Camera-type eye (tissue), 1 donor: ENCODE results near the genes PPY and LSM12.

GRCh38 chr17:43823982-43824691 lies 8.8 kb downstream of the MPP3 start:
- RAMPAGE, long total RNA = no peak

DNA sequence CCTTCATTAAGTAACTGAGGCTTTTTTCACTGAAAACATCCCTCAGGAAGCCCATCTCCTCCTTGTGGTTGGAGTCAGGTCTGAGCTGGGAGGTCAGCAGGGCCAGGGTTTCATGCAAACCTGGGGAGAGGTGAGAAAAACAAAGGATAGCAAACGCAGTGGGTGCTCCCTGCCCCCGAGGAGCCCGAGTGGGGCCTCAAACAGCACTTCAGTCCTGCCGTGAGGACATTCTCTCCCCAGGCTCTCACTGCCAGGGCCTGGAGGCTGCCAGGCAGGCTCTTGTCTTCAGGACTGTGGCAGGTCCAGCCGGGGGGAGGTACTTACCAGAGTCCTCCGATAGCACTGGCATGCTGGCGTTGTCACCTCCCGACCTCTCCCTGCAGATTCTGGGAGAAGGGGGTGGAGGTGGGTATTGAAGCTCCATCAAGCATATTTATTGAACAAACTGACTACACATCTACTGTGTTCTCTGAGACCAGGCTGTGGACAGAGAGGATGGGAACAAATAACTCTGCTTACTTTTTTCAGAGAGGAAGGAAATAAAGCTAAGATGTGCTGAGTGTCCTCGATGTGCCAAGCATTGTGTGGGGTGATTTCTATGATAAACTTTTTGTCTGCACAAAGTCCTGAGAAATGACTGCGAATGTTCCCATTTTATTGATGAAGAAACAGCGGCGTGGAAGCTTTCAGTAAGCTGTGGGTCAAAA lies 1.2 kb downstream of the MPP3 start:
- RAMPAGE, long total RNA = no peak

- RAMPAGE, long total RNA = no peak
Measured at GRCh38 chr17:43900378-43901214, 6.7 kb downstream of the MPP2 start.

DNA sequence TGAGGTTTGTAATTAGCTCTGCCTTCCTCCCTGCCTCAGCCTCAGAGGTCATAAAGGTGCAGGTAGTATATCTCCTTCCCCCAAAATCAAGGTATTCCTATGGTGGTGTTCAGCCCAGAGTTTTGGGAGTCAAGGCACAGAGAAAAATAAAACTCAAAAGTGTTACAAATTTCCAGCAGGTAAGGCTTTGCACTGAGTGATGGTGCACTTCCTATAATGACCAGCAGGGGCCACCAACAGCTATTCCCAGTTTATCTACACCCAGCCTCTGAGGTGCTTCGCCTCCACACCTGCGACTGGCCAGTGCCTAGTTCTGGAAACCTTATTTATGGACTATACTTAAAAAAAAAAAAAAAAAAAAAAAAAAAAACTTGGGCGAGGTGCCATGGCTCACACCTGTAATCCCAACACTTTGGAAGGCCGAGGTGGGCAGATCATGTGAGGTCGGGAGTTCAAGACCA lies 2.8 kb upstream of the MPP2 start:
- RAMPAGE, long total RNA = no peak

DNA sequence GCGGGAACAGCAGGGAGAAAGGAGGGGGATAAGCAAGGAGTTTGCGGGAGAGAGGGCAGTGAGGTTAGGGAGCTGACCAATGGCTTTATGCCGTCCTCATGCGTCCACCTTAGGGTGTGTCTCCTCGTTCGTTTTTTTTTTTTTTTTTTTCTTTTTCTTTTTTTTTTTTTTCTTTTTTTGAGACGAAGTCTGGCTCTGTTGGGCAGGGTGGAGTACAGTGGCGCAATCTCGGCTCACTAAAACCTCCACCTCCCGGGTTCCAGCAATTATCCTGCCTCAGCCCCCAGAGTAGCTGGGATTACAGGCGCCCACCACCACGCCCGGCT lies 4.8 kb downstream of the PPY start:
- RAMPAGE, long total RNA = no peak

GRCh38 chr17:43942432-43942764 lies at the start of gene PPY:
PPY (minus strand) TSS chr17:43942476.
- RAMPAGE, long total RNA = no peak

DNA sequence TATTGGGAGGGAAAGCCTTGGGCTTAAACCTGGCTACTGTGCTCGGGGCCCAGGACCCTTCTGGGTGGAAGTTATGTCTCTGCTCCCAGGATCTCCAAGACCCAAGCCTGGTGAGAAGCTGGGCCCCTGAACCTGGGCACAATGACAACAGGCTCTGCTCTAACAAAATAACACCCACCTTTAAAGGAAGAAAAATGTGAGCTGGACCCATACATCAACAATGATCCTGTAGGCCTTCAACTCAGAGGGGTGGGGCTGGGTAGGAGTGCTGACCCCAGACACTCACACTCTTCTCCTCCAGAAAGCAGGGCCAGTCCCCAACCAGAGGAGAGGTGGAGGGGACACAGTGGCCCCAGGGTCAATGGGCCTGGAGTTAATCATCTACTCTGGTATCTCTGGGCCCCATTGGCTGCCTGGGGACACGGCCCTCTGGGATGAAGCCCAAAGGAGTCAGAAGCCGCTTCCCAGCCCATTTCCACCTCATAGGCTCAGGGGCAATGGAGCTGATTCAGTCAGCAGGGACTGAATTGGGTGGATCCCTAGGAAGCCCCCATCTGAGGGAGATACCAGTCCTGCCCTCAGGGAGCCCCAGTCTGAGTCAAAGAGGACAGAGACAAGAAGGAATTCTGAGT lies 3.1 kb upstream of the NAGS start:
- RAMPAGE, long total RNA = no peak

- RAMPAGE, long total RNA = no peak
Measured at GRCh38 chr17:44019210-44020109, 4.7 kb upstream of the TMEM101 start.

GRCh38 chr17:44029491-44030621 lies 15.1 kb upstream of the TMEM101 start:
- RAMPAGE, long total RNA = no peak

GRCh38 chr17:44065908-44067056 lies at the start of gene LSM12:
LSM12 (minus strand) TSS chr17:44066671.
- RAMPAGE, long total RNA = no peak

- RAMPAGE, long total RNA = no peak
Measured at GRCh38 chr17:44079852-44080708, 9.5 kb downstream of the G6PC3 start.

GRCh38 chr17:44108041-44108632 lies 15.3 kb downstream of the HDAC5 start:
- RAMPAGE, long total RNA = no peak

GRCh38 chr17:44216068-44216838 lies 3.2 kb downstream of the UBTF start:
- RAMPAGE, long total RNA = no peak

DNA sequence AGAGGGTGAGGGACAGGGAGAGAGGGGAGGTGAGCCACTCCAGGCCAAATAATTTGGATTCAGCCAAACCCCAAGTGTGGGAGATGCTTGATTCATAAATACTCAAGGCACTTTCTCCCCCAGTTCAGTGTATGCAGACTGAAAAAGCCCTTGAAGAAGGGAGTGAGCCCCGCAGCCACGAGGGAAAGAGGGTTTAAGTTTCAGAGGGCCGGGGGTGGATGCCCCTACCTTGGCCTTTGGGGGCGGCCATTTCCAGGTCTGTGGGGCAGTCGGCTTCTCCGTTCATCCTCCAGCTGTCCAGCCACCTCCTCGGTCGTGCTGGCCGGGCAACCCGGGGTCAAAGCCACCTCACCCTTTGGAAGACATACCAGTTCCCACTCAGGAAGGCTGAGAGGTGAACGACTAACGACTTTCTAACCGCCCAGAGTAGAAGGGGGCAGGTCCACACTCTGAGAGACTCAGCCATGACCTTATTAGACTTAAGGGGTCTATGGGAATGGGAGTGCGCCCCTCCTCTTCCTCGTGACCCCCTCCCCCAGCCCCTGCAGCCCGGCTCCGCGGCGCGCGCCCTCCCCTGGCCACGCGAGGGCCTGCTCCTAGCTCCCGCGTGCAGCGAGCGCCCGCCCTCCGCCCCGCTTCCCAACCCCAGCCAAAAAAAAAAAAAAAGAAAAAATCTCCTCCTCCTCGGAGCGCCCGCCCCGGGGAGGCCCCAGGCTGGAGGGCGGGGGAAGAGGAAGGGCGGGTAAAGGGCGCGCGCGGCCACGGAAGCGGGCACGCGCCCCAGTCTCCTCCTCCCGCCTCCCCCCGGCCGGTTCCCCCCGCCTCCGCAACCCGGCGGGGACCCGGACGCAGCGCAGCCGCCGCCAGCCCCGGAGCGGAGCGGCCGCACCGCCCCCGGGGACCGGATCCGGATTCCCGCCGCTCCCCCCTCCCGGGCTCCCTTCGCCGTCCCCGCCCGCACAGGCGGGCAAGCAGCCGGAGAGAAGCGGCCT lies 1.2 kb downstream of the UBTF start:
- RAMPAGE, long total RNA = no peak

DNA sequence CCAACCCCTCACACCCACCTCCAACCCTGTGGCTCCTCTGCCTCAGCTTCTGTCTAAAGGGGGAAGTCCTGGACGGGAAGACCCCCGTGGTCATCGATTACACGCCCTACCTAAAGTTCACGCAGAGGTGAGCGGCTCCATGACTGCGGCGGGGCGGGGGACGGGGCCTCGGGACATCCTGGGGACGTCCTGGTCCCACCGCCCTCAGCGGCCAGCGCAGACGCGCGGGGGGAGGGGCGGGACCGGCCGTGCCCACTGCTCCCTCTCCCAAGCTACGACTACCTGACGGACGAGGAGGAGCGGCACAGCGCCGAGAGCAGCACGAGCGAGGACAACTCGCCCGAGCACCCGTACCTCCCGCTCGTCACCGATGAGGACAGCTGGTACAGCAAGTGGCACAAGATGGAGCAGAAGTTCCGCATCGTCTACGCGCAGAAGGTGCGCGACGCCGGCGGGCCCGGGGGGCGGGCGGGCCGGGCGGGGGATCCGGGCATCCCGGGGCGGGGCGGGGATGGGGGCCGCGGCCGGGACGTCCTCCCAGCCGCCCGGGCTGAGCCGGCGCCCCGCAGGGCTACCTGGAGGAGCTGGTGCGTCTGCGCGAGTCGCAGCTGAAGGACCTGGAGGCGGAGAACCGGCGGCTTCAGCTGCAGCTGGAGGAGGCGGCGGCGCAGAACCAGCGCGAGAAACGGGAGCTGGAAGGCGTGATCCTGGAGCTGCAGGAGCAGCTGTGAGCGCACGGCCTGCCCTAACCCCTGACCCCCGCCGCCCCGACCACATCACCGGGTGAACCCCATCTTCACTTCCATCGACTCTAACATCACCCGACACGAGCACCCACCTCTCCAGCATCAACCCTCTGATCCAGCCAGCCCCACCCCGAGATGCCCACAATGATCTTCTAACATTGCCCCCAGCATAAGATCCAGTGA lies 6.7 kb downstream of the RUNDC3A start:
- RAMPAGE, long total RNA = no peak

DNA sequence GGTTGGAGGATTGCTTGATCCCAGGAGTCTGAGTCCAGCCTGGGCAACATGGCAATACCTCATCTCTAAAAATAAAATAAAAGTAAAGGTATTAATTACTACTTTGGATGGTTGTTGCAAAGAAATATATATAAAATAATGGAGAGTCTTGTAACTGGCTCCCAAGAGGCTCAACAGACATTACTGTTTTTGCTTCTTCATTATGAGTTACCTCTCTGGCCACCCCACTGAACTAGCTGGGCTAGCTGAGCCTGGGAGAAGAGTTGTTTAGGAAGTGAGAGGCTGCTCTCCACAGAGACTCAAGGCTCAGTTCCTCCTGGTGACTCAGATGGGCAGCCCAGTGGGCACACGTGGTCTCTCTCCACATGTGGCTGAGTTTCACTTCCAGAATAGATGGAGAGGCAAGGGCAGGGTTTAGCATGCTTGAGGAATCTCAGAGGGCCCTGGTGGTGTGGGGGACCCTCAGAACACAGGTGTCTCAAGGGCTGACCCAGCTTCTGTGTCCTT lies 3.0 kb downstream of the GRN start:
- RAMPAGE, long total RNA = no peak

DNA sequence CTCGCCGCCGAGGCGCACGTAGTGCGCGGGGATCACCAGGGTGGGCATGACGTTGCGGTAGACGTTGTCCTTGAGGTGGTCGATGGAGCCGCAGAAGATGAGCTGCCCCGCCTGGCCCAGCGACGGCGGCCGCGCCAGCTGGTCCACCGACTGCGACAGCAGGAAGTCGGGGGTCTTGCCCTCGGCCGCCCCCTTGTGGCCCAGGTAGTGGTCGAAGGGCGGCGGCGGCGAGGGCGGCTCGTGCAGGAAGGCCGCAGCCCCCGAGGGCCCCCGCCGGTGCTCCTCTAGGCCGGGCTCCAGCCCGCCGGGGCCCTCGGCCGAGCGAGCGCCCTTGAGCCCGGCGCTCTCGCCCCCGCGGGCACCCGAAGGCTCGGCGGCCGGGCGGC lies 9.1 kb downstream of the FAM171A2 start:
- RAMPAGE, long total RNA = no peak

DNA sequence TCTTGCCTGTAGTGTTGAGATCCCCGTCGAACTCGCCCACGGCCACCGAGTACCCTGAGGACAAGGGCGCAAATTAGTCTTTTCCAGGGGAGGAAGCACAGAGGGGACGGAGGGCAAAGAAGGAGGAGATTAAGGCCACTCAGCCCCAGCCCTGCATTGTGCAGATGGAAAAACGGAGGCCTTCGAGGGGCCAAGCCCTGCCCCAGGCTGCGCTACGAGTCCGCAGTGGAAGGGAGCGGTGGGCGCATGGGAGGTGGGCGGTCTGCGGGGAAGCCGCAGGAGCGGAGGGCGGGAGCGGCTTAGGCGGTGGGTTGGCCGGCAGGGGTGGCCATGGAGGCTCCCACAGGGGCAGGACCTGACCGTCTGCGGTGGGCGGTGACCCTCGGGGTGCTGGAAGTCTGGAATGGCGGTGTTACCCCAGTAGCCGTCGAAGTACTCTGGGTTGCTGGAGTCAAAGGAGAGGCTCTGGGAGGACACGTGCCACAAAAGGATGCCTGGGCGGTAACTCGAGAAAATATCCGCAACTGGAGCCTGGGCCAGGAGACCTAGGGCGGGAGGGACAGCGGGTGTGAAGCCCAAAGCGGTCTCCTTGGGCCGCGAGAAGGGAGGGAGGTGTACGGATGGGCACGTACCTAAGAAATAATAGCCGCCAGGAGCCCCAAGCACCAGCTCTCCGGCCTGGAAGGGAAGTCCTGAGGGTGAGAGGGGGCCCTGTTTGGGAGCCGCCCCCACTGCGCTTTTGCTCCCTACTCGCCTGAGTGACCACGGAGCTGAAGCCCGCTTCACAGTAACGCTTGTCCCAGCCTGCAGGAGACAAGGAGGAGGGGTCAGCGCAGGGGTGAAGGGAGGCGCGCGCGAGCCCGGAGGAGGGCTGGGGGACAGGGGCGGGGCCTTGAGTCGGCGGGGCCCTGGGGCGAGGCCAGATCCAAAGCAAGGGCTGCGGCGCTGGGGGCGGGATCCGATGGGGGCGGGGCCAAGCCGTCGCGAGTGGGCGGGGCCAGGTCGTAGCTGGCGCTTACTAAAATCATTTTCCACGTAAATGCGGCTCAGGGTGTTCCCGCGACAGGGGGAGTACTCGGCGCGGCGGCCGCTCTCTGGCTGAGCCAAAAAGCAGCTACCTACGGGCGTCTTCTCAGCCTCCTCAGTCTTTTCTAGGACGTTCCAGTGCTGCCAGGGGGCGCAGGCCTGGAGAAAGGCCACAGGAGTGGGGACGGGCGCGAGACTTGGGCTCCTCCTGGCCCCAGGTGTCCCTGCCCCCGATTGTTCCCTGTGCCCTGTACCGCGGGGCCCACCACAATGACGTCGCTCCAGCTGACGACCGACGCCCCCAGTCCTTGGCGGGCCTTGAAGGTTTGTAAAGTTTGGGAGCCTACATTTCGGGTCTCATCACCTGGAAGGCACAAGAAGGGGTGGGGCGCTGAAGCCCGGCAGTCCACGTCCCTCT lies 4.4 kb downstream of the ITGA2B start:
- RAMPAGE, long total RNA = no peak

DNA sequence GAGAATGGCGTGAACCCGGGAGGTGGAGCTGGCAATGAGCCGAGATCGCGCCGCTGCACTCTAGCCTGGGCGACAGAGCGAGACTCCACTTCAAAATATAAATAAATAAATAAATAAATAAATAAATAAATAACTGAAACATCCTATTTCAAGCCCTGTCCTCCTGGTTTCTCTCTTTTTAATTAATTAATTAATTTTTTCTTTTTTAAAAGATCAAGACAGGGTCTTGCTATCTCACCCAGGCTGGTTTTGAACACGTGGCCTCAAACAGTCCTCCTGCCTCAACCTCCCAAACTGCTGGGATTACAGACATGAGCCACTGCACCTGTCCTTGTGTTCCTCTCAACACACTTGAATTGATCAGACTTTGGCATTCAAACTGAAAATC lies 40.3 kb downstream of the GPATCH8 start:
- RAMPAGE, long total RNA = no peak

GRCh38 chr17:44511703-44512296 lies 8.6 kb upstream of the GPATCH8 start:
- RAMPAGE, long total RNA = no peak